ENCODE data around the genes COG2 and ARV1.

DNA sequence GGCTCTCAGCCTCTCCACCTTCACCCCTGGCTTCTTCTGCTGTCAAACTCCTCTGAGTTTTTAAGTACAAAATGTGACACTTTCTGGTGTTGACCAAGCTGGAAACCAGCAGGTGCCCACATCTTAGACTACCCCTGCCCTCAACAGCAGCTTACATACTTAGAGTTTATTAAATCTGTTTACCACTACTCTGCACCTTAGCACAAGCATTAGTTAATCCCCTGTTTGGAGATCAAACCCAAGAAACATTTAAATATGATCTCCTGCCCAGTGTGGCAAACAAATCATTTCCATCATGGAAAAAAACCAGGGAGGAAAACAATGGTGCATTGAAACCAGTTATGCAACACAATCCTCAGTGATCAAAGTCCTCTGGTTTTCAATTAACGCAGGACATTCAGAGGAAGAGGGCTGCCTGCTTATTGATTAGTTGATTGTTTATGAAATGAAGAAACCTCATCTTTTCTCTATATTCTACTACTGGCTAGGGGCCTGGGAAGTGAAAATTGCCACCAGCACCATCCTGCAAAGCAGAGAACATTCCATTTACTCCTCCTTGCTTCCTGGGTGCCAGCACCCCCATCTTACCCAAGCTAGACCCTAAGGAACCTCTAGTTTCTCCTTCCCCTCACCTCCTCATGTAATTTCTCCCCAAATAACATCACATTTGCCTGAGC, 139.4 kb upstream of the RAB4A start:
- RRBS, 2 experiments, result no CpG with 5 or more reads among the region's 1 CpG

DNA sequence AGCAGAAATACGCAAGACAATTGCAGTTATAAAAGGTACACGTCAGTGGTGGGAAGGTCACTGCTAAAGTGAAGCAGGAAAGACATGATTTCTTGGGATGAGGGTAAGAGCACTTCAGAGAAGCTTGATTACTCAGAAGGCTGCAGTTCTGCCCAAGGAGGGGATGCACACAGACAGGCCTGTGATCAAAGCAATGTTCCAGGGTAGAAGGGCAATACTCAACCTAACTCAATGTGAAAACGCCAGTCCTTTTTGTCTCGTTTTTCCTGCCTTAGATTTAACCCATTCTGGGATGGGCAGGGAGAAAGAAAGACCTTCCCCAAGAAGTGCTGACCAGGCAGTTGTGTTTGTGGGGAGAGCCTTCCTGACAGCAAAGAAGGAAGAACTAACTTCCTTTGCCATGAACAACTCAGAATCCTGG, 112.1 kb upstream of the RAB4A start:
- RRBS, 2 experiments, result no CpG with 5 or more reads among the region's 4 CpGs

- RRBS, 2 experiments, result no CpG with 5 or more reads among the region's 8 CpGs
Observed at GRCh38 chr1:229325669-229326267, 17.1 kb downstream of the CCSAP start.

GRCh38 chr1:229339110-229339777, 3.6 kb downstream of the CCSAP start:
- RRBS, 2 experiments, result no CpG with 5 or more reads among the region's 5 CpGs

GRCh38 chr1:229340370-229340815, 2.5 kb downstream of the CCSAP start:
- RRBS, 2 experiments, result no CpG with 5 or more reads among the region's 5 CpGs

GRCh38 chr1:229600412-229601202, 25.3 kb downstream of the TAF5L start:
- RRBS, 2 experiments, result no CpG with 5 or more reads among the region's 9 CpGs

GRCh38 chr1:229626447-229626879, 416 bp downstream of the URB2 start:
- RRBS, 2 experiments, result no CpG with 5 or more reads among the region's 24 CpGs

DNA sequence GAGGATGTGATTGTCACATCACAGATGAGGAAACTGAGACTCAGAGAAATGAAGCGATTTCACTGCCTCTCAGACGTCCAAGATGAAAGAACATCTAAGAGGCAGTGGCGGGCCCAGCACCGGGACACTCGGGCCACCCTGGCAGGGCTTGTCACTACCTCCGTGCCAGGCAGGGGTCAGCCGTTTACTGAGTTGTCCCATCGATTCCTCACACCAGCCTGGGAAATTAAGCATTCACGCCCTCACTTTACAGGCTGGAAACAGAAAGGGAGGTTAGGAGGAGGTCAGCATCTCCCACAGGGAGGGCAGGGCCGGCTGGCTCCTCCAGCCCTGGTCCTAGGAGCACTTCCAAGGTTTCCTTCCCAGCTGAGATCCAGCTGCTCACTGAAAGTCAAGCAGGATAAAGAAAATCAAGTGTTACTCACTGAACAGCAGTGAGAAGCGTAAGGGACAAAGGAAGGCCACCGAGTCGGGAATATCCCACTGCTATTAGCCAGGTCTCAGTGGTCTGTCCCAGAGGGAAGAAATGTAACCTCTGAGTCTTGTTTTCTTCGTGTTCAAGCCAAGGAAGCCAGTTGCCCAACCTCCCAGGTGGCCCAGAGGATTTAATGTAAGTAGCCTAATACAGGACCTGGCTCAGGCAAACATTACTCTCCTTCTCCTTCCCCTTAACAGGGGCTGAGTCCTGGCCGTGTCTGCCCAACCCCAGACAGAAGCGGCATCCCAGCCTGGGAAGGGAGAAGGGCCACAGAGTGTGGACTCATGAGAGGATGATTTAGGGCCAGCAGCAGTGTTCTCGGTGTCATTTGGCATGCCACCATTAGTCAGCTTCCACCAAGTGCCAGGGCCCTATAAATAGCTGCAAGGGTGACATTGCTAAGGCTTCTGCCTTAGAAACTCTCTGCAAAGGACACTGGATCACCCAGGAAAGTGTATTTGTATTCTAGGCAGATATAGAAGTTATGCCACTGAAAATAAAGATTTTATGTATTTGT, 203.2 kb upstream of the GALNT2 start:
- RRBS, 2 experiments, result no CpG with 5 or more reads among the region's 17 CpGs

GRCh38 chr1:230082584-230083347, 15.7 kb downstream of the GALNT2 start:
- RRBS, 2 experiments, result no CpG with 5 or more reads among the region's 11 CpGs

DNA sequence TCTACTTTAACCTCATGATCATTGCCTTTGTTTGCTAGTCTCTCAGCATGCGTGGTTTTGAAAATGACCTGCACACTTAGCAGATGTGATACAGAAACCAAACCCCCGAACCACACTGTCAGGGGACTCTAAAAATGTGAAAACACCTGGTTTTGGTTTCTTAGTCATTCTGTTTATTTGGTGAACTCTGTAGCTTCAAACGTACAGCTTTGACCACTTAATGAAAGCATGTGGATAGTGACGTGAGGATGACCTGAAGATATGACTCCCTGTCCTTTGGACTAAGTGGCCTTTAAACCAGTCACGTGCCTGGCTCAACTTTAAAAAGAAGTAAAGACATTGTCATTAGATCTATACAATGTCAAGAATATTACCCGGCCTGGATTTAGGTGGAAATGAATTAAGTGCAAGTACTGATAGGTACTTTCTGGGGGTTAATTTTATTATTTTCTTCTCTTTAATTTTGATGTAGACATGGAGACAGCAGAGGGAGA, 56.8 kb downstream of the GALNT2 start:
- RRBS, 2 experiments, result no CpG with 5 or more reads among the region's 6 CpGs

- RRBS, 2 experiments, result no CpG with 5 or more reads among the region's 7 CpGs
Observed at GRCh38 chr1:230603290-230603773, 38.9 kb upstream of the COG2 start.

DNA sequence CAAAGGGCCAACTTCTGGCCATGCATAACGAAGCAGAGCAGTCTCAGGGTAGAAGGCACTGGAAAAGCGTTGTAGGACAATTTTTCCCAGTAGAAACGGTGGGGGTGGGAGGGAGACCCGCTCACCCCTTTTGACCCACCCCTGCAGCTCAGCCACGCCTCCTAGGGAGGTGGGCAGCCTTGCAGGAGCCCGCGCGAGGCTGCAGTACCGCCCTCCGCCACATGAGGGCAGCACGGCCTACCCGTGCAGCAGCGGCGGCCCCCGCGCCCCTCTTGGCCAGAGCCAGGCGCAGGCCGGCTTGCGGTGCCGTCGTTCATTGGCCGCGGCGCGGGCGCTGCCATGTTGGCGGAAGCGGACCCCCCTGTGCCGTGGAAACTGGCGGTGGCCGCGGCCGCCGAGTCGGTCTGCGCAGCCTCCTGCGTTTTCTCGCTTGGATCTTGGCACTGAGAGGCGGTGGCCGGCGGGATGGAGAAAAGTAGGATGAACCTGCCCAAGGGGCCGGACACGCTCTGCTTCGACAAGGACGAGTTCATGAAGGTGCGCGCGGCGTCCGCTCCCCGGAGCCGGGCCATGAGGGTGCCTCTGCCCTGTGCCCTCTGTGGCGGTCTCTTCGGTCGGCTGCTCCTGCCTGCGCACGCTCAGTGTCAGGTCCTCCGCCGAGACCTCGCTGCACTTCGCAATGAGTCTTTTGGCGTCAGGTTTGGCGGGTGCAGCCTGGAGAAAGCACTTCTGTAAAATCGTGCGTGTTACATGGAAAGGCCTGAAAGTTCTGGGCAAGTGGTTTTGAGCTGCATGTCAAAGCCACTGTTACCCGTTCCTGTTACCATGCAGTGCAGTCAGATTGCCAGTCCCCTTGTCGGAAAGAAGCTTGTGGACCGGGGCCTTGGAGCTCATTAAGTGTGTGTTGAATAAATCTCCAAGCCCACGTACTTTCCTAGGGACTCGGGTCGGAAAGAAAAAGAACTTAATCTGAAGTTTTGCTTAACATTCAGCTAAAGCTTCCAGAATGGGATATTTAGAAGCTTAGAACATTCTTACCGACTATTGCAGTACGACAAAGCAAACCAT, at the start of gene COG2:
Gene COG2, plus strand, starts transcription at position 340 of the 1,068 bp plus-strand sequence.
- RRBS, 2 experiments, result 1 to 2% methylated on average over 12 of the region's 73 CpGs

DNA sequence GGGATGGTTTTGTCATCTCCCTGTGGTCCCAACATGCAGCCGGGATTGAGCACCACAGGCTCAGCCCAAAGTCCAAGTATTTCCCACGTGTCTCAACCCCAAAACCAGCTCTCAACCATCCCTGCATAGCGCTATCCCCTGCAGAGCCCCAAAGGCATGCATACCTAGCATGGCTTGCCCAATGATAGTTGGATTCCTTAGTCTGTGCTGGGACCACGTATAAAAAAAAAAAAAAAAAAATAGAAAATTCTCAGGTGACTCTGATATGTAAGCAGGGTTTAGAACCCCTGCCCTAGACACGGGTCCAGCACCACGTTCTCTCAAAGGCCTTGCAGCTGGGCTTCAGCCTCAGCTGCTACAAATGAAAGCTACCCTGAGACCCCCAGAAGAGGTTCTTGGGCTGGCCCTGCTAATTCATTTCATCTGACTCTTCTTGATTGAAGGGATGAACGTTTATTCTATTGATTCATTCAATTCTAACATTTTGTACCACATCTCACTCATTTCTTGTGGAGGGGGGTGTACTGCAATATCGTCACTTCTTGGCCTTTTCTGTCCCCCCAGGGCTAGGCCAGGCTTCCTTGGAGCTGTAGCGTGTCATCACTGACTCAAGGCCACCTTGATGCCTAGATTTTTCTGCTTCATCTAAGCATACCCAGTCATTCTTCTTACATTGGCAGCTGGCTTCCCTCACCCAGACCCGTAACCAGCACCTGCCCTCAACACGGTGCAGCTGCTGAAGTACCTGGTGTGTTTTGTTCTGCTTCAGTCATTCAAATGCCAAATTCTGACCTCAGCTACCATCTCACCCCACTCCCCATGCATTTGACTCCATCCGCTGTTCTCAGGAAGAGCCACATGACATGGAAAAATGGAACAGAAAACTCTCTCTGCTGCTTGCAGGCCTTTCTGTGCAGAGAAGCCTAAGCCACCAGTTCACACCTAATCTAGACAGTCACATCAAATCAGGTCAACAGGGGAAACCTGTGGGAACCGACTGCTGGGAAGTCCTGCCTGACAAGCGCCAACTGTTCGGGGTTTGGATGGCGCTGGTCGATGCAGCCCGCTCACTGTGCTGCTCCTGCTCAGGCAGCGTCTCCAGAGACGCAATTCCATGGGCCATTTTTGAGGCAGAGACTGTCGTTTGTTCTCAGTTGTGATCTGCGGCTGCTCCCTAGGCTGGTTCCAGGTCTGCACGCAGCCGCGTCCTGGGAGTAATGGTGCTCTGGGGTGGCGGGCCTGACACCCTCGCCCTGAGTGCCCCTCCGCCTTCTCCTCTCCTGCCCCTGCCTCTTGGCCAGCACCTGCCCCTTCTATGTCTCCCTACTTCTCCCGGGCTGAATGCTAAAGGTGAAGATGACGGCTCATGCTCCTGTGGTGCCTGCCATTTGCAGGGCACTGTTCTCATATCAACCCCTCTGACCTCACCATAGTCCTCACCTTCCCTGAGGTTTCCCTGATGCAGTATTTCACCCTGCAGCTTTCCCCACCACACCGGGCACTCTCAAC, 1.8 kb downstream of the AGT start:
- RRBS, 2 experiments, result no CpG with 5 or more reads among the region's 31 CpGs

DNA sequence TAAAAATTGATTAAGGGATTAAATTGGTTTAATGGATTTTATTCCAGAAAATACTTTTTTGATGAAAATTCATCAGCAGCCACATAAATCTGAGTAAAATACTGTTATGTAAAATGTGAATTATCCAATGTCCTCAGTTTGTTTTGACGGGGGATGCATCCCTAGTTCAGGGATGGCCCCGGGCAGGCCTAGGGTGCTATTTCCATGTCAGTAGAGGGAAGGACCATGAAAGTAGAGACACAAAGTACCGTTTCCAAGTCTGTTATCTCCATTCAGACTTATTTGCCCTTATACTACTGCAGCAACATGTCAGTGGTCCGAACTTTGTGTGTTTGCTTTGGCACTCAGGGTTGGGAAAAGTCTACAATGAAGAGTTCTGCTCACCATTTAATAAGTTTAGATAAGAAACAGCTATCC, 11.2 kb upstream of the AGT start:
- RRBS, 2 experiments, result no CpG with 5 or more reads among the region's 4 CpGs

GRCh38 chr1:230739802-230740210, 7.4 kb upstream of the CAPN9 start:
- RRBS, 2 experiments, result no CpG with 5 or more reads among the region's 5 CpGs

DNA sequence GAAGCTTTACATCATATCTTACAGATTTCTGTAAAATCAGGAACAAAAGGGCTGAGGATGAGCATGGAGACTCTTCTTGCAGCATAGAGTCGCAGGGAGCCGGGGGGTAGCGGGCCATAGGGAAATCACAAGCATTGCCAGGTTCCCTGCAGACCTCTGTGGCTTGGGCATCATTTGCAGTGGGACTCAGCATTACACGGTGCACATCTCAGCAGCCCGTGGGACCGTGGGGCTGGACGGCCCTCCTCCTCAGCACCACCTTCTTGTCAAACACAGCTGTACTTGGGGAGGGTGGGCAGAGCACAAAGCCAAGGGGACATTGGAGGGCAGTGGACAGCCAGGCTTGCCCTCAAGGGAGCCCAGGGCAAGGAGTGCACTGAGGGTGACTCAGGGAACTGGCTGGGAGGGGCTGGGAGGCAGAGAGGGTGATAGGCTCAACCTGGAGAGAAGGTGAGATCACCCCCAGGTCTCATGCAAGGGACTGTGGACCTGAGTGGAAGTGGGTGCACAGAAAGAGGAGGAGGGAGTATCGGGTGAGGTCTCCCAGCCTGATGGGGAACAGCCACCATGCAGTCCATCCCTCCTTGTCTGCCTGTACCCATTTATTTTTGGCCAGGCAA, 3.4 kb downstream of the CAPN9 start:
- RRBS, 2 experiments, result no CpG with 5 or more reads among the region's 8 CpGs

GRCh38 chr1:230899872-230900356, 31.6 kb upstream of the C1orf198 start:
- RRBS, 2 experiments, result no CpG with 5 or more reads among the region's 6 CpGs

GRCh38 chr1:230979007-230979365, at the start of gene ARV1:
Gene ARV1, plus strand, starts transcription at chr1:230979094.
- RRBS, 2 experiments, result 0 to 2% methylated on average over 6 of the region's 24 CpGs

- RRBS, 2 experiments, result no CpG with 5 or more reads among the region's 5 CpGs
Observed at GRCh38 chr1:231272045-231272578, 31.1 kb downstream of the GNPAT start.

DNA sequence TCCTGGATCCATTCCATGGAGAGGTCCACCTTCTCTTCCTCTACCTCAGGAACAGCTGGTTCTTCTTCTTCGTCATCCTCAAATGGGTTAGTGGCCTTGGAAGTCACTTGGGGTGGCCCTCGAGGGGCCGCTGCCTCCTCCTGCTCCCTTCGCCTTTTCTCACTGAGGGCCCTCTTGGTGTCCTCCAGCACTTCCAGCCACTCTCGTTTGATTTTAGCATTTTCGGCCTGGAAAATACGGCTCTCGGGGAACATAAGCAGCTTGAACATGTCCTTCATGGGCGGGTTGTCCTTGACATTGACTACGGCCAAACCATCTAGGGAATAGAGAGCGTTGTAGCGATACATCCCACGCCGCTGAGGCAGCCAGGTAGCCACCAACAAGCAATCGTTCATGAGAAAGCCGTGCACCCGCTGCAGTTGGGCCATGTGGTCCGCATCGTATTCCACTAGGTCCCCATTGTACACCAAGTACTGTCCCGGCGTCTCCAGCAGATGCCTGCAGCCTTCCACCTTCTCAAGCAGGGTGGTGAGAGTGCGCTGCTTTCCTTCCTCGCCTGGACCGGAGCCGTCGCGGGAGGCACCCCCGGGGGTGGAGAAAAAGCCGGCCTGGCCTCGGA, 813 bp downstream of the EXOC8 start:
- RRBS, 2 experiments, result 0 to 3% methylated on average over 7 of the region's 30 CpGs